T-cell (primary cell): ENCODE results near the genes LURAP1L, NFIB and SNAPC3.

DNA sequence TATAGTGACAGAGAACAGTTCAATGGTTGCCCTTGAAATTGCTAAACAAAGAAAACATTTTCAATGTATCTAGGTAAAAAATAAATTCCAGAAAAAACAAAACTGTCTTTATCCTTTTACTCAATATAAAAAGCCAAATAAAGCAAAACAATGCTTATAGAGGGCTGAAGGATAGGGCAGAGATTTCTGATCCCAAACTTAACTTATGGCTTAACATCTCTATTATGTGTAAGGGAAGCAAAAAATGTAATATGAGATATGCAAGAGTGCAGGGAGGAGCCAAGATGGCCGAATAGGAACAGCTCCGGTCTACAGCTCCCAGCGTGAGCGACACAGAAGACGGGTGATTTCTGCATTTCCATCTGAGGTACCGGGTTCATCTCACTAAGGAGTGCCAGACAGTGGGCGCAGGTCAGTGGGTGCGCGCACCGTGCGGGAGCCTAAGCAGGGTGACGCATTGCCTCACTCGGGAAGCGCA, 359.4 kb upstream of the TYRP1 start:
- PRO-cap, 7 experiments: no peak in any of the 7 experiments

DNA sequence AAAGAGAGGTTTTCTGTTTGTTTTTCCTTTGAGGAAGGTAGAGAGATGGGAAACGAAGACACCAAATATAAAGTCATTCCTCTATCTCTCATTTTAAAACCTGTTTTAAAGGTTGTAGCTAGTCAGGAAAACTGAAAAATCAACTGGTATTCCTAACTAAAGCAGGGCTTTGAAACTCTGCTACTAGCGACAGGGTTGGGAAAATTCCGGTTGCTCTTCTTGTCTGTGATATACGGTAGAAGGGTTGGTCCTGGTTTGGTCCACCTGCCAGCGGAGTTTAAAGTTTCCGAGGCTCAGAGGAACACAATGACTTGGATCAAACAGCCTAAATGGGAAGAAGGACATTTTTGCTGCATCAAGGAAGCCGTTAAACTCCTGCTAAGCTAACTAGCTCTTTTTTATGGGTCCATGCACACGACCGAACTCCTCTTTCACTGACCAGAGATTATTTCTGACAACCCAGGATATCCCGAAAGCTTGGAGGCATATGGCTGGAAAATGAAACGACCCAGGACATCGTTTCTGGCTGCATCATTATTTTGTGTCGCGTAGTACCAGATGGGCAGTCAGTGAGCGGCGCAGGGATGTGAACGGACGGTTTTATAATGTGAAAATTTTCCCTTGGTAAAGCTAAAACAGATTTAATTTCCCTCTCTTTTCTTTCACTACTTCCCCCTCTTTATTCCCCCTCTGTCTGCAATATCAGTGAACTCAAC, at the start of gene LURAP1L:
Gene LURAP1L, plus strand, starts transcription at position 306 of the 716 bp plus-strand sequence.
- PRO-cap, 7 experiments: no peak in any of the 7 experiments

DNA sequence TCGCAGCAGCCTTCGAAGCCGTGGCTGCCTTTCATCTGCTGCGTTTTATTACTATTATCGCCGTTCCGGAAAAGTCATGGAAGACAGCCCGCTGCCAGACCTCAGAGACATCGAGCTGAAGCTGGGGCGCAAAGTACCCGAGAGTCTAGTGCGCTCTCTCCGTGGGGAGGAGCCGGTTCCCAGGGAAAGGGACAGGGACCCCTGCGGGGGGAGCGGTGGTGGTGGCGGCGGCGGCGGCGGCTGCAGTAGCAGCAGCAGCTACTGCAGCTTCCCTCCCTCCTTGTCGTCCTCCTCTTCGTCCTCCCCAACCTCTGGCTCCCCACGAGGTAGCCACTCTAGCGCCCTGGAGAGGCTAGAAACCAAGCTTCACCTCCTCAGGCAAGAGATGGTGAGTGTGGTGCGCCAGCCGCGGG, 826 bp downstream of the LURAP1L start:
- PRO-cap, 7 experiments: no peak in any of the 7 experiments

DNA sequence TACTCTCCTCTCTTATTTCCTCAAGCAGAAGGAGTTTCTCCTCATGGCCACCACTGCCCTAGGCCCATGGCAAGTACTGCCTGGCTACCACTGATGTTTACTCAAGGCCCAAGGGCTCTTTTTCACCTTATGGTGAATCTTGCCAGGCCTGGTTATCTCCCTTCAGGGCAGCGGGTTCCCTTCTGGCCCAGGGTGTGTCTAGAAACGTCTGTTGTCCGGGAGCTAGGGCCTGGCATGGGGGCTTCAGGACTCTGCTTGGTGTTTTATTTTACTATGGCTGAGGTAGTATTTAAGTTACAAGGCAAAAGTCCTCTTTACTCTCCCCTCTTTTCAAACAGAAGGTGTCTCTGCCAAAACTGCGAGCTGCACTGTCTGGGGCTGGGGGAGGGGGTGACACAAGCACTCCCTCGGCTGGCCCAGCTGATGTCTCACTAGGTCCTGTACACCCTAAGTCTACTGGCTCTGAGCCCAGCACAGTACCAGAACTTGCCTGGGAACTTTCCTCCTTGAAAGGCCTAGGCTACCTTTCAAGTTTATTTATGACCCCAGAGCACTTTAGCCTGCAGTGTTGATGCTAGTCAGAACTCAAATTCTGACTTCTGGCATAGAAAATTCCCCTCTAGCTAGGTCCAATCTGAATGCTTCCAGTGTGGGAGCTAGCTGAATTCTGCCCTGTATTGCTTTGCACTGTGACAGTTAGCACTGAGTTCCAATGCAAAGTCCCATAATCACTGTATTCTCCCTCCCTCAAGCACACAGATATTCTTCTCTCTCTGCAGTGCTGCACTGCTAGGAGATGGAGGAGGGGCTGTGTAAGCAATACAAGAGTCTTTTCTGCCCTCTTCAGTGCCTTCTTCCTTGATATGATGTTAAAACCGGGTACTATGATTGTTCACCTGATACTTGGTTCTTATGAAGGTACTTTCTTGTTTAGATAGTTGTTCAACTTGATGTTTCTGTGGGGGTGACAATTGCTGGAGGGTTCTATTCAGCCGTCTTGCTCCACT, 10.4 kb downstream of the LURAP1L start:
- PRO-cap, 7 experiments: no peak in any of the 7 experiments

DNA sequence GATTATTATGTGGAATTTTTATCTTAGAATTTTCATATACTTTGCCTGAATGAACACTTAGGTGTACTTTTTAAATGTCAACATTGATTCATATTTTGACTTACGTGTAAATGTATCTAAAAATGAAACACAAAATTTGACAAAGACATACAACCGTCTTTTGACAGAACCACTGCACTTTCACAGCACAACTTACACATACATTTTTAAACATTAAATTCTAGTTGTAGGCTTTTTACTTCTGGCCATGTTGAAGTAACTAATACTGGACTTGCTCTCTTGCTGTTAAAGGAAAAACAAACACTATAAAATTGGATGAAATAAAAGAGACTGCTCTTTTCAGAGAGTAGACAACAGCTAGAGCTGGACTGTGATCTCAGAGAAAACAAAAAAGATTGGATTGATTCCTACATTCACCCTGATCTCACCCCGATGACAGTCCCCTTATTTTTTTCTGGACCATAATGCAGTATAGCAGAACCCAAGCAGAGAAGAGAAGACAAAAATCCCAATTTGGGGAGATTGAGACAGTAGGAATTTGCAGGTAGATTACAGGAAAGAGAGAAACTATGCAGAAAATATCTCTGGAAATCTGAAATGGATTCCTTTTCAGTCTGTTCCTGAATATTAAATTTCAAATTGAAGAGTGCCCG, 208.9 kb downstream of the MPDZ start:
- PRO-cap, 7 experiments: no peak in any of the 7 experiments

DNA sequence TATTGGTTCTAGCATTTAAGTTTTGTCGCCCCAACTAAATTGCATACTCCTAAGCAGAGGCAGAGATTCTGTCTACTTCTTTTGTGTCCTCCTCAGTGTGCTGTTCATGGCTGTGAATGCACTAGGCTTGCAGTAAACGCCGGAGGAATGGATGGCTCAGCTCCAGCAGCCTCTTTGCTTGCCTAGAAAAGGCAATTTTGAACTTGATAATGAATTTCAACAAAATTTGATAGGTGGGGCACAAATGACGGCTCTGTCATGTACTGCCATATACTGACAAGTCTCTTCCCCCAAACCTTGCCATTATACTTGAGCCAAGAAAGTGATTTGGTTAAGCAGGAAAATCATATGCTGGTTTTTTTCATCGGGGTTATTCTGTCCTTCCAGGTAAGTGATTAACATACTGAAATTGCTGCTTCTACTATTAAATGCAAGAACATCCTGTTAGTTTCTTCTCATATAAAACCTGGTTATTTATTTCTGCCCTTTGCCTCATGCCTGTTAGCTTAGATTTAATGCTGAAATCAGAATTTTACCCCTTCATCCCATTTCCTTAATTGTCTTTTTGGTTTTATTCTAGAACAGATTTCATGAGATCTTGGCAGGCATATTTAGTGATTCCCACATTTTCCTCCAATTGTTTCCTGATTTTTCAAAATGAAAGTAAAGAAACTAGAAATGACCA, 133.1 kb downstream of the NFIB start:
- PRO-cap, 7 experiments: no peak in any of the 7 experiments

GRCh38 chr9:14192426-14192871, 121.5 kb downstream of the NFIB start:
- PRO-cap, 7 experiments: no peak in any of the 7 experiments

GRCh38 chr9:14256519-14256960, 57.4 kb downstream of the NFIB start:
- PRO-cap, 7 experiments: no peak in any of the 7 experiments

- PRO-cap, 7 experiments: no peak in any of the 7 experiments
Measured at GRCh38 chr9:14309337-14309904, 4.5 kb downstream of the NFIB start.

DNA sequence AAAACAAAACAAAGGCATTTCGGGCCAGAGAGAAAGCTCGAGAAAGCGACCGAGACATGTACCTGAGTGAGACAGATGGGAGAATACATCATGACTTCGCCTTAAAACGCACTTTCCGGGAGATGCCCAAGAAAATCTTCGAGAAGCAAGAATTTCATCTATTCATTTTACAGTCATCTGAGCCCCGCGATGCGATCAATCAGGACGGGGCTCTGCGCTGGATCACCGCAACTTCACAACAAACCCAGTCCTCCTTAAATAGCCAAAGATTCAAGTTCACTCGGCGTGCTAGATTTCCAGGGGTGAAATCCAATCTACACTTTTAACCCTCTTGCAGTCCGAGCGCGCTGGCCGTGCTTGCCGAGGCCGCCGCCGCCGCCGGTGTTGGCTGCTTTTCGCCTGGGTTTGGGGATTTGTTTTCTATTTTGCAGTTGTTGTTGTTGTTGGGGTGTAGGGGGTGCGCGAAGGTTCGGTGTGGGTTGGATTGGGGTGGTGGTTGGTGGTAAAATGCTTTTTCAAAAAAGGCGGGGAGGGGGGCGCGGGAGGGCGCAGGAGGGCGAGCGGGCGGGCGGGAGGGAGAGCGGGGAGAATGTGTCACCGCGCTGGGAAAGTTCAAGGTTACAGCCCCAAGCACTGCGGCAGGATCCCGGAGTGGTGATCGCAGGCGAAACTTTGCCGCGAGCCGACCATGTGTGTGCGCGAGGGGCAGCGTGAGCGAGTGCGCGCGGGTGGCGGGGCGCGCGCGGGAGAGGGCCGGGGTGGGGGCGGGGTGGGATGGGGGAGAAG, at the start of gene NFIB:
Gene NFIB, minus strand, starts transcription at position 722 of the 786 bp plus-strand sequence.
- PRO-cap, 7 experiments: no peak in any of the 7 experiments

DNA sequence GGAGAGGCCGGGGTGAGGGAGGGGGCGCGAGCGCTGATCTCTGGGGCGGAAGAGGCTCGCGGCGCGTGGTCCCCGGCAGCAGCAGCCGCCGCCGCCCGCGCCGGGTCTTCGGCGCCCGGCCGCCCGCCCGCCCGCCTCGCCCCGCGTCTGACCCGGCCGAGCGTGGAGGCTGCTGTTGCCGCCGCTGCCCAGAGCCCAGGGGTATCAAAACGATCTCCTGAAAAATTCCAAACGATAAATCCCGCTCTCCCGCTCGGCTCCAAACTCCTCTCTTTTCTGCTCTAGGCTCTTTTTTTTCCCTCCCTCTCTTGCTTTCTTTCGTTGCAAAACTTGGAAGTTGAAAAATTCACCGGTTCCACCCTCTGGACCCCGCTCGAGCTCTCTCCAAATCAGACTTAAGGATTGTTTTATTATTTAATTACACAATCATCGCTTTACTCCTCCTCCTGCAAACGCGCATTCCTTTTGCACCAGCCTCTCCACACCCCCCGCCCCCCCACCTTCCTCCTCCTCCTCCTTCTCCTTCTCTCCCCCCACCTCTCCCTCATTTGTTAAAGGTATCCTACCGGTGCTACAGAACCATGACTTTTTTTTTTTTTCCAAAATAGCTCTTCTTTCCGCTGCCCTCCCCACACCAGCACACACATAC, 389 bp upstream of the NFIB start:
- PRO-cap, 7 experiments: no peak in any of the 7 experiments

DNA sequence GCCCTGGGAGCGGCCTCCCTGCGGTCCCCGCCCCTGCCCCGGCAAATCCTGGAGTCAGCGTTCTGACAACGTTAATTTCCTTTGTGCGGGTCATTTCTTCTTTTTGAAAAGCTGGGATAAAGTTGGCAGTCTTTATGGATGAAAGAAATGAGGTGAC, 2.4 kb upstream of the NFIB start:
- PRO-cap, 7 experiments: no peak in any of the 7 experiments

GRCh38 chr9:14322108-14323287, 8.6 kb upstream of the NFIB start:
- PRO-cap, 7 experiments: no peak in any of the 7 experiments

DNA sequence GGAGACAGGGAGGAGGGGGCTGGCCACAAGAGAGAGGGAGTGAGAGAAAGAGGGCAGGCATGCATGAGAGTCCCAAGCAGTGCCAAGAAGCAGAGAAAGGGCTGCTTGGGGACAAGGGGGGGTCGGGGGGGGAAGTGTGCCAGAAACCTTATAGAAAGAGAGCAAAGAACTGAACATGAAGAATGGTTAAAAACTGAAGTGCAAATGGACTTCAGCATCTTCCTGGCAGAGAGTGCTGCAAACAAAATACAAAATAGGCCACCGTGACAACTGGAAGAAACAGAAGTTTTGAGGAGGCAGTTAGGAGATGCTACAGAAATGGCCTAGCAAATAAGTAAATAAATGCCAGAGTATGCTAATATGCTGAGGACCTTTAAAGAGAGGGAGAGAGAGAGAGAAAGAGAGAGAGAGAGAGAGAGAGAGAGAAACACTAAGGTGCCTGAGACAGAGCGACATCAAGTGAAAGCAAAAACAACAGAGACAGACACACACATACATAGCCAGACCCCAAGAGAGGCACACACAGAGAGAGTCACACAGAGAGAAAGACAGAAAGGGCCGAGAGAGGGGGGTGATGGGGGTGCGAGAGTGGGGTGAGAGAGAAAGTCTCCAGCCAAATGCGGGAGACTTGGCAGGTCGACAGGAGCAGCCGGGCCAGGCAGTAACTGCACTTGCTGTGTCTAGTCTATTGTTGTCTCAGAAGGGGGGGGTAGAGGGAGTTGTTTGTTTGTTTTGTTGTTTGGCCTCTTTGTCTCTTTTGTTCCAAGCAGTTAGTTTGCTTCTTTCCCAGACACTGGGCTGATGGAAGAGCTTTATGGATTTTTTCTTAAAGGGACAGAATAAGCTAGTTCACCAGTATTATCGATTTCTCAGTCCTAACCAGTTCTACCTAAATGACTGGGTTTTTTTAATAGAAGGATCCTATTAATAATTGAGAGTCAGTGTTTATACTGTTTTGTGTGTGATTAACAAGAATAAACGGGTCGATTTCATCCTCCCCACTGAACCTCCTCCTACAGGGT, 30.1 kb upstream of the NFIB start:
- PRO-cap, 7 experiments: no peak in any of the 7 experiments

GRCh38 chr9:15422093-15423357, at the start of gene SNAPC3:
TSS of gene SNAPC3 (plus strand) at chr9:15422876.
- PRO-cap, 7 experiments: peak in 6 of 7 experiments; most common plus-strand start chr9:15422876 (in 4); most common minus-strand start chr9:15422679 (in 2)

DNA sequence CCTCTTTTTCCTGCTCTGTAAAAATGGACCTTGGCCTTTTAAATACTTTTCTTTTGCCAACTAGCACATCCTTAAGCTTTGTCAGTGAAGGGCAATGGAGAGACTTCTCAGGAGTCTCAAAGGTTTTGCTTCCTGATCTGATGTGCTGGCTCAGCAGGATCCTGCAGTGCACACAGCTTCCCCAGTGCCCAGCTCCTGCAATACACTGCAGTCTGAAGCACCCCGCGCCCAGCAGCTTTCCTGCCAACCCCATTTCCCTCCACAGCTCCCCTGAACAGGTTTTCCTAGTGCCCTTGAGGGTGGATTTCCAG, 8.2 kb downstream of the SNAPC3 start:
- PRO-cap, 7 experiments: no peak in any of the 7 experiments

DNA sequence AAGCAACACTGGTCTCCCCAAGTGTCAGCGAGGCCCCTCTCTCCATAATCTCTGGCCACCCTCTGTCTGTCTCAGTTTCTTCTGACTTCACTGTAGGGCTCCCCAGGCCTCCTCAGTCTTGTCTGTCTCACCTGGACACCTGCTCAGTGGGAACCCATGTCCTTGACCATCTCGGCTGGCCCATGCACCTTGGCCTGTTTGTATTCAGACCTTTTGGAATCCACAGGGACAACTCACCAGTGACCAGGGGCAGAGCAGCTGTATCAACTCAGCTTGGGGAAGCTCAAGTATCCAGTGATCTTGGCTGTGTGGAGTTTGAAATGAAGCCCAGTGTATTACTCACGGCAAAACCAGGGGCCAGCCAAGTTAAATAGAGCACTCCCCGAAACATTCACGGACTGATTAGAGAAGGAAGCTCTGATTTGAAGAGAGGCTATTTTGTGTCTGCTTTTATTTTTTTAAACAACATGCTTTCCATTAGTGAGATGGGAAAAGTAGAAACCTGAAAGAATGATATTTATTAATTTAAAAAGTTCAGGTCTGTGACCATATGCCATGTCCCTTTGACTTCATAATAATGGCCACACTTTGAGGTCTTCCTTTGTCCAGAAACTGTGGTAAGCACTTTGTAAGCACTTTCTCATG, 656.7 kb downstream of the BNC2 start:
- PRO-cap, 7 experiments: no peak in any of the 7 experiments

DNA sequence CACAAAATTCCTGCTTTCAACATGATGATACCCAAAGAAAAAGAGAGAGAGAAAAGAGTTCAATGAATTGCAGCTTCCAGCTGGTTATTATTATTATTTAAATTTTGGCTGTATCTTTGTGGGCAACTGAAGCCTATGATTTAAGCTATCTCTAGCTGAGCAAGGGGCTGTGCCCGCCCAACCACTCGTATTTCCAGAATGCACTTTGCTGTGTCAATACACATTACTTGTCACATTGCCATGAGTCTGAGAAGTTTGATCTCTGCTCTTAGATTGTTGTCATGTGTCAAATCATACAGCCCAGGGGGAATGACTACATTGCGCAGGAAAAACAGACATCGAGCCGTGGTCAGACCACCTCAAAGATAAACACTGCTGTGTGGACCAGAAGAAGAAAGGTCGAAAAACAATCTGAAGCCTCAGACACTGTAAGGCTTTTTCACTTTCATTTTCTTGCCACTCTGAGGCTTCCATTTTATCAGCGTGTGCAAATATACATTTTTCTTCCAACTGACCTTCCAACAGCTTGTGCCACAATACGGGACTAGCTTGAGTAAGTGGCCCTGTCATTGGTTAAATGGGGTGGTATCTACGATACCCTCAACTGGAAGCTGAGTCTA, 603.2 kb downstream of the BNC2 start:
- PRO-cap, 7 experiments: no peak in any of the 7 experiments

DNA sequence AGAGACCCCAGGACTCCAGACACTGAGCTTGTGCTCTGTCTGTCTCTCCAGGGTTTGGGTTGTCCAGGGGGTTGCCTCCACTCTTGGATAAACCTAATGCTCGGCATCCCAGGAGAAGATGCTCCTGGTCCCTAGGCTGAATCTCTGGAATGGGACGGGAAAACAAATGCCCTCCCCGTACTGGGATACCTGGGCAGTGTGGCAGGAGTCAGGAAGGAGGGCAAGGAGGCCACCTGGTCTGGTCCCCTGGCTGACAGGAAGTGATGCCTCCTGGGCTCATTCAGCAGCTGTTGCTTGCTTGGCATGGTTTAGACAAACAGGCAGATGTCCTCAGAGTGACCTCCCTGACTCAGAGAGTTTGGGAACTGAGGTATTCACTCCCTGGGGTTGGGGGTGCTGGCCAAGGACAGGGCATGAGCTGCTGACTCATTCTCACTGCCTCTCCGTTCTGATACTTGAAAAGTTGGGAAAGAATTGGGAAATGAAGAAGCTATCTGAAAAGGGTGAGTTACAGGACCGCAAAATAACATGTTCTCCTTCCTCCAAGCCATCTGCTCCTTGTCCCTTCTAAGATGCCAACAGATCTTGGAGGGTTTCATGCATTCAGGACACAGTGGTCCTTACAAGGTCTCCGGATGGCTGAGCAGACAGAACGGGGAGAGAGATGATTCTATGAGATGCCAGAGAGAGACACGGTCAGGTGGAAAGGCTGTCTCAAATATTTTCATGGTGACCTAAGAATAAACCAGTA, 534.6 kb downstream of the BNC2 start:
- PRO-cap, 7 experiments: no peak in any of the 7 experiments

- PRO-cap, 7 experiments: no peak in any of the 7 experiments
Measured at GRCh38 chr9:16461223-16461926, 409.1 kb downstream of the BNC2 start.